Camera-type eye (tissue), 1 donor: ENCODE measurements around the gene STMND1.

DNA sequence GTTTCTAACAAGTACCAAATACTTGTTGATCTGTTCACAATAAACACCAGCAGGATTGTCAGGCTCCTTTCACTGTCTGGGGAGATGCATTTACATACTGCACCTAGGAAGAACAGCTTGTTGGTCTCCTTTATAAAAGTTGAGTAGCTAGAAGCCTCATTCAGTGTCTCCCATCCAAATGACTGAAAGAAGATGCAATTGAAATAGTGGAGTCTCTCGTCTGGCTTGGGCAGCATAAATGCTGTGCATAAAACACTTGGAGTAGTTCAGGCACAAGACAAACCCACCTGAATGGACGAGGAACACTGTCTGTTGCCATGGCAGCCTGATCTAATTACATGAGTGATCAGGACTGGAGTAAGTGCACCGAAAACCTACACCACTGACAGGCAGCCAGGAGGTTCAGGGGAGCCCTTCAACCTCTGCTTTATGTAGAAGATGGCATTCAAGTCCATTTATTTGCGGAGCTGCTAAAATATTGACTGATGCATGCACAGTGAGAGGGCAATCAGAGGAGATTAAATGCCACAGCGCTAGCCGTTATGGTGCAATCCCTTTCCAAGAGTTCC is 2.8 kb downstream of the ATXN1 start:
- RAMPAGE, long total RNA = no peak

GRCh38 chr6:16763082-16763693 is 1.9 kb upstream of the ATXN1 start:
- RAMPAGE, long total RNA = no peak

- RAMPAGE, long total RNA = no peak
These were observed 42.3 kb upstream of the ATXN1 start for GRCh38 chr6:16803237-16804299.

DNA sequence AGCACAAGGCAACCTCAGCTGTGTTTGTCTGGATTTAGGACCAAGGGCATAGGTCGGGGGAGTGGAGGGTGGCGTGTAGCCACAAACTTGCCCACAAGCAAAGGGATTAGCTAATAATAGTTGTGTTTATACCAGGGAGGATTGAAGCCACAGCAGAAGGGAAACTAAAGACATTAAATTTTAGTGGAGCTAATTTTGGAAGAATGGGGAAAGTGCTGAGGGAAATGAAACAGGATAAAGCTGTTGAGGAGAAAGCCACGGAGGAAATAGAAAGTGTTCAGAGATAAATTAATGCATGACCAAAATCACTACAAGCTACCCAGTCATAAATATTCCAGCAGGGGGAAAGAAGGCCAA is 115.7 kb upstream of the STMND1 start:
- RAMPAGE, long total RNA = no peak

- RAMPAGE, long total RNA = no peak
These were observed 86.0 kb upstream of the STMND1 start for GRCh38 chr6:17015529-17016639.

DNA sequence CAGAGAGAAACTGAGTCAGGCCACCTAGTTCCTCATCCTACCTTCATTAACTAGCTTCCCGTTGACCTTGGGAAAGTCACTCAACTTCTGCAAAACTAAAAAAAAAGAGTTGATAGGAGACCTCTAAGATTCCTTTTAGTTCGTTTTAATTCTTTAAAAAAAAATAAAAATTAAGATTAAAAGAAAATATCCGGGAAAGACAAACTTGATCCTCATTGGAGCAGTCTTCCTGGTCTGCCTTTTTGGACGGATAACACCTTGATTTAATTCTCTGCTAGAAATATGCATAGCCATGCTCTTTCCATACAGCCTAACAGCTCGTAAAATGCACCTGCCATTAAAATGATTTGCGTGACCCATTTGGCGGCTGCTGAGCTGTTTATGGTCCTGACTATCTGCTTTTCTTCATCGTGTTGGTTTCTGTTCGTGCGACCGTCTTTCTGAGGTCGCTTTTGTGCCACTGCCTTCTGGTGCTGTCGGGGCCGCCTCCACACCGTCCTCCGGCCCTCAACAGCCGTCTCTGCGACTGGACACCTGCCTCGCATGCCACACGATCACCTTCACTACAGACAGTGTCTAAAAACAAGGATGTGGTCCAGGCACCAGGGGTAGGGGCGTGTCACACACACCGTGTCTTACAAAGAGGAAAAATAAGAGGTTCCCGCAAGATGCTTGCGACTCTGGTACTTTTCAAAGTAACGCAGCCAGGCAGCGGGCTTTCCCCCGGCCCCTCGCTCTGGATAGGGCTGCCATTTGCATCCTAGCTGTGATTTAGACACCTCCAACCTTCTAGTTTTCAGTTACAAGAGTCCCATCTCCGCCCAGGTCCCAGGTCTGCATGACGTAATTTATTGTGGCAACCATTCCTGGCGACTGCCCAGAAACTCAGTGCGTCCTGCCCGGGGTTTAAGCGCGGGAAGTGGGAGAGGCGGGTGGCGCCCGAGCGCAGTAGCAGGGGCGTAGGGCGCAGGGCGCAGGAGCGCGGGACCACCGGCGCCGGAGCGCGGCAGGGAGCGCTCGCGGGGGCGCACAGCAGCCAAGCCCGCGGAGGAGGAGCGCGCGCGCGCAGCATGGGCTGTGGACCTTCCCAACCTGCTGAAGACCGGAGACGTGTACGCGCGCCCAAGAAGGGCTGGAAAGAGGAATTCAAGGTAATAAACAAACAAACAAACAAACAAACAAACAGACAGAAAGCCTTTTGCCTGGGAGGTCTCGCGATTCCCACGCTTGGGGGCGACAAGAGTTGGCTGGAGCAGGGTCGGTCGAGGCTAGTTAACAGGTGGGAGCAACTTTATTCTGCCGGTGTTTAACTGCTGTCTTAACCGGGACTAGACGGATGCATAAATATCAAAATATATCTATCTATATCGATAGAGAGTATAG is at the start of gene STMND1:
Gene STMND1, plus strand, starts transcription at position 863 of the 1,383 bp plus-strand sequence.
- RAMPAGE, long total RNA = no peak

DNA sequence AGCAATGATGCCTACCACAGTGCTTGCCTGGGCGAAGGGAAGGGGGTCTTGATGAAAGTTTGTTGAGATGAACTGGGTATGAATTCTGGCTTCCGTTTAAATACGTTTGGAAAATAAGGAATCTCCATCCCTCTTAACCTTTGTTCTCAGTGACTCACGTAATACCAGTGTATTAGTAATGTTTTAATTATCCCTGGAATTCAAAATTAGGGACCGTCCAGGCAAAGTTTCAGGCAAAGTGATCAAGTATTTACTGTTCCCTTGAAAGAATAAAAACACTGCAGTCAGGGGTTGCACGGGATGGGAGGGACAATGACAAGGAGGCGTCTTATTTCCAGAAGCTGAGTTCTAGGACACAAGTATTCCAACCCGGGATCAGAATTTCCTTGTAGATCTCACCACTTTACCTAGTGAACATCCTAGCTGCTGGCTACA is 2.5 kb upstream of the RBM24 start:
- RAMPAGE, long total RNA = no peak

DNA sequence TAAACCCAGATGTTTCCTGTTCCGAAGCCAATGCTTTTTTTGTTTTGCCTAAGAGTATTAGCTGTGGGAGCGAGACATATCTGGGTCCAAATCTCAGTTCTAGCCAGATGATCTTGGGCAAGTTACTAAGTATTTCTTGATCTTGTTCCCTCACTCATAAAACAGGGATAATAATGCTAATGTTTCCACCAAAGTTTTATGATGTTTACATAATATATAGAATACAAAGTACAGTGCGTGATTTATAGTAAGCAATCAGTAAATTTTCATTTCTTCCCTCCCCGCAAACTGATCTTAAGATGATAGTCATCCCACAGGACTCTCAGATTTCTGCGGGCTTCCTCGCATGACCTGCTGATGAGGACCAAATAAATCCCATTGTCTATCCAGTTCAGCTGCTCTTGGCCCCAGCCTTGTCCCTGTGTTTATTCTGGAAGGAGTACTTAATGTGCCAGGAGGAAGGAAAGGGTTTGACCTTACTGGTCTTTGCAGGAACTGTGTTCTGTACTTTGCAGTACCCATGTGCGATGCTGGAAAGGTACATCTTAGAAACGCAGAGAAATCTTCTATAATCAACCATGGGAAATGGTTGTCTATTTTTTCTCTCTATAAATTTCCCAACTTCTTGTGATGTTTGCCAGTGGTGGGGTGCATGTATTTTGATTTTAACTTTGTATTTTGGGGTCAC is 98.4 kb downstream of the CAP2 start:
- RAMPAGE, long total RNA = no peak

- RAMPAGE, long total RNA = no peak
These were observed 28.8 kb downstream of the FAM8A1 start for GRCh38 chr6:17628604-17629636.

GRCh38 chr6:17671916-17672561 is 34.7 kb downstream of the NUP153 start:
- RAMPAGE, long total RNA = no peak

DNA sequence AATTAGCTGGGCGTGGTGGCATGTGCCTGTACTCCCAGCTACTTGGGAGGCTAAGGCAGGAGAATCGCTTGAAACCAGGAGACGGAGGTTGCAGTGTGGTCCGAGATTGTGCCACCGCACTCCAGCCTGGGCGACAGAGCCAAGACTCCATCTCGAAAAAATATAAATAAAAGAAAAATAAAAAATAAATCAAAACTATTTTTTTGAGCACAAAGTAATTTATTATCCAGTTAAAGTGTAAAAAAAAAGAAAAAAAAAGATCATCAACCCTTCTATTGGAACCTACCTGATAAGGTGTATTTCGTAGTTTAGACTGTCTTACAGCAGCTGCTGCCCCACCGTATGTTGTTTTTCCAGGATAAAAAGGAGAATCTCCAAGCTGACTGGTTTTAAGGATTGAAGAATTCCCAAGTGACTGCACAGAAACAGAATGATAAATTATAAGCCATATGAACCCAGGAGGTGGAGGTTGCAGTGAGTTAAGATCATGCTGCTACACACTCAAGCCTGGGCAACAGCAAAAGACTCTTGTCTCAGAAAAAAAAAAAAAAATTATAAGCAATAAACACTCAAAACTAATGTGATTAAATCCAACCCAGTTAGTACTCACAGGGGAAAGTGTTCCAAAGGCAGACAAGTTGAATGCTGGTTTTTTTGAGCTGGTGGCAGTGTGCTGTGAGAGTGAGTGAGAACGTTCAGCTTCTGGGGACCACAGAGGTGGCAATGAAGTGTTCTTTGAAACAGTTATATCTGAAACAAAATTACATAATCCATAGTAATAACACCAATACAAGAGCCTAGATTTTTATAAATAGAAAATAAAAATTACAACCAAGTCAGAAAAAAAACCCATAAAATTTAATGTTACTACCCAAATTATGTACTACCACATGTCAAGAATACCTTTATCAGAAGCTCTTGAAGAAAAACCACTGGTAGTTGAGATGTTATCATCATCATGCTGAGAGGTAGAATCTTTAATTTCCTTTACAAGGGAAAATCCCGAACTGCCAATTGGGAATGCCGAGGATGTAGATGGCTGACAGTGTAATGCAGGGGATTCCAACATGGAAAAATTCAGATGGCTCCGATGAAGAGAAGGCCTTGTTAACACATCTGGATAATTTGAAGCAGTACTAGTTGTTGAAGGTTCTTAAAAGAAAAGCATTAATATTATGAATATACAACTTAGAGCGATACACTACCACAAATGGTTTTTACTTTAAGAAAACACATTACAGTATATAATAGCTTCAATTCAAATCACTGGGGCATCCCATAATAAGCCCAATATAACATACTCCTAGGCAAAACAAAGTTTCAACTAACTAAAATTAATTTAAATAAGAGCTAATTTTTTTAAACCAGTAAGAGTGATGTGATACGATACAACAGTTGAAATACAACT is 31.6 kb downstream of the NUP153 start:
- RAMPAGE, long total RNA = no peak

- RAMPAGE, long total RNA = no peak
These were observed 95.2 kb downstream of the KIF13A start for GRCh38 chr6:17892057-17892760.

DNA sequence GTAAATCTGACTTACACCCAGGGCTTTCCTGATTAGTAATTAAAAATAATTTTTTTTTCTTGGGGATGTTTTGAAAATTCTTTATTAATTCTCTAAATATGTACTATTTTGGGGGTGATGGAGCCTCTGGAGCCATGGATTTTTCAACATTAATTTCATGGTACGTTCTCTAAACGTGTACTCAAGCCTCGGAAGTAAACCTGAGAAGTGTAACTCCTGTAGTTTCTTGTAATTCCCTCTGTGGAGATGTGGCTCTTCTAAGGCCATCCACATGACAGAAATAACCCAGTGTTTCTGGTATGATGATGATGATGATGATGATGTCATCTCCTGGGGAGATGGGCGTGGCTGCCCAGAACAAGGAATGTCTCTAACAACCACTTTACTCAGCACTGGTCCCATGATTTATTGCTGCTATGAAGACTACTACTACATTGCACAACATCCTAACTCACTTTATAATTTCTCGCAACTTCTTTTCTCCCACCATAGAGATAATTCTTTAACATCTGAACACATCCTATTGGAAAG is 6.7 kb downstream of the TPMT start:
- RAMPAGE, long total RNA = no peak

- RAMPAGE, long total RNA = no peak
These were observed 4.5 kb downstream of the KDM1B start for GRCh38 chr6:18159749-18160129.

GRCh38 chr6:18207099-18207816 is 52.0 kb downstream of the KDM1B start:
- RAMPAGE, long total RNA = no peak

GRCh38 chr6:18213358-18214035 is 50.8 kb downstream of the DEK start:
- RAMPAGE, long total RNA = no peak

DNA sequence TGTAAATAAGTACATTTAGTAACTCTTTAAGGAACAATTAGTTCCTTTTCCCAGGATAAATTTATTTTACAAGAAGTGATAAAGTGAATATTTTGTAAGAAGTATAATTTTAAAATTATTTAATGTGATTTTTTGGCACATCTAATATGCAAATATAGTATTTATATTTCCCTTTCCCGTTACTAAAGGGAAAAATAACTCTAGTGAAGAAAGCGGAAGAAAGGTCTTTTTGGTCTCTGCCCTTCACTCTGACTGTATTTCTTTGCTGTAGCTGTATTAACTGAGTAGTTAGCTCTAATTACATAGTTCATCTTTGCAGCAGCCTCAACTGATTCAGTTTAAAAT is 57.4 kb upstream of the RNF144B start:
- RAMPAGE, long total RNA = no peak

DNA sequence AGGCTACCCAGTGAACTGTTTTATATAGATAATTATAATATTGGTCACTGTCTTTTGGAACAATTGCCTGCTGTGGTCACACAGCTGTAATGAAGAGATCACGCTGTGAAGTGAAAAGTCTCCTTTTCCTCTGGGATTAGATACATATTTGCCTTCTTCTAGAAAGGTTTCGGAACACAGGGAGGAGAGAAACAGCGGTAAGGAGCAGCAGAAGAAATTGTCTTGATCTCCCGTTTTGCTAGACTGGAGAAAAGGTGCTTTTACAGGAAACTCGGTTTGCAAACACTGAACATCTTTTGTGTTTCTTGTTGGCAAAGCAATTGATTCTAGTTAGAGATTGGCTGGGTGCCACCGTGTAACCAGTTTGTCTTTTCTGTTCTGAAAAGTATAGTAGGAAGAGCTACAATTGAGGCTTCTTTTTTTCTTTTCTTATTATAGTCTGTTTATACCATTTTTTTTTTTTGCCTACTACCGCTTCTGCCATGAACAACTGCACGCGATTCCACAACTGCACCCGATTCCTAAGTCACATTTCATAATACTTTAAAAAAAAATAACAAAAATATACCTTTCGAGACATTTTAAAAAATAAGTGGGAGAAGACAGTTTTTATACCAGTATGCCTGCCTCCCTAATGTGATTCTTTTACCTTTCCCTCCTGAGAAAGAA is 404.1 kb upstream of the ID4 start:
- RAMPAGE, long total RNA = no peak

DNA sequence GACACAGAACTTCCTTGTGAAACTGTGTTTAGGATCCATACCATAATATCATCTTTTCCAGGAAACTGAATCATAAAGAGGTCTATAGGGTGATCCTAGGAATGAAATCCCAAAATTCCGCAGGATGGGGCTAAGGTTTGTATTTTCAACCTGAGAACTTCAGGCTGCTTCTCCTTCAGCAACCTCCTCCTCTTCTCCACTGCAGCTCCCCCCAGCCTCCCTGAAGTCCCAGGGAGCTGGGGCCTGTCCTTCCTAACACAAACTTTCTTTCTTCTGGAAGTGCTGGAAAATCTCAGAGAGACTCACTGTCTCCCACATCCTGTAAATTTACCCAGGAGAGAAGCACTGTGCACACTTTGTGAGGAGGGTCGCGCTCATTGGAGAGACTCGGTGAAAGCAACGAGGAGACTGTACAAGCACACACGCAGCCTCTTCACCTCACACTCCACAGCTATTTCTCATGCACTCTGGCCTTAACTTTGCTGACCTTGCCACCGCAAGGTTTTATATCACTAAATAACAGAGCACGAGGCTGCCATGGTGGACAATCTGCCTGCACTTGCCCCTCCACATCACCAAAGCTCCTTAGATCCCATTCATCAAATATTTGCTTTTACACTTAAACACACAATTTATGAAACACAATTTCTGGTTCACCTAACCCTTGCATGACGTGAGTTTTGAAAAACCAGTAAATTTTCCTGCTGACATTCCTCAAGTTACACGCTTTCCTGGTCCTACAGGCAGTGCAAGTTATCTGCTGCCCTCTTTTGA is 14.3 kb downstream of the ID4 start:
- RAMPAGE, long total RNA = no peak

GRCh38 chr6:20126705-20127300 is 85.5 kb downstream of the MBOAT1 start:
- RAMPAGE, long total RNA = no peak